Jejunum (tissue), 1 donor: Measurements from ENCODE around the genes RYR1 and ACTN4.

DNA sequence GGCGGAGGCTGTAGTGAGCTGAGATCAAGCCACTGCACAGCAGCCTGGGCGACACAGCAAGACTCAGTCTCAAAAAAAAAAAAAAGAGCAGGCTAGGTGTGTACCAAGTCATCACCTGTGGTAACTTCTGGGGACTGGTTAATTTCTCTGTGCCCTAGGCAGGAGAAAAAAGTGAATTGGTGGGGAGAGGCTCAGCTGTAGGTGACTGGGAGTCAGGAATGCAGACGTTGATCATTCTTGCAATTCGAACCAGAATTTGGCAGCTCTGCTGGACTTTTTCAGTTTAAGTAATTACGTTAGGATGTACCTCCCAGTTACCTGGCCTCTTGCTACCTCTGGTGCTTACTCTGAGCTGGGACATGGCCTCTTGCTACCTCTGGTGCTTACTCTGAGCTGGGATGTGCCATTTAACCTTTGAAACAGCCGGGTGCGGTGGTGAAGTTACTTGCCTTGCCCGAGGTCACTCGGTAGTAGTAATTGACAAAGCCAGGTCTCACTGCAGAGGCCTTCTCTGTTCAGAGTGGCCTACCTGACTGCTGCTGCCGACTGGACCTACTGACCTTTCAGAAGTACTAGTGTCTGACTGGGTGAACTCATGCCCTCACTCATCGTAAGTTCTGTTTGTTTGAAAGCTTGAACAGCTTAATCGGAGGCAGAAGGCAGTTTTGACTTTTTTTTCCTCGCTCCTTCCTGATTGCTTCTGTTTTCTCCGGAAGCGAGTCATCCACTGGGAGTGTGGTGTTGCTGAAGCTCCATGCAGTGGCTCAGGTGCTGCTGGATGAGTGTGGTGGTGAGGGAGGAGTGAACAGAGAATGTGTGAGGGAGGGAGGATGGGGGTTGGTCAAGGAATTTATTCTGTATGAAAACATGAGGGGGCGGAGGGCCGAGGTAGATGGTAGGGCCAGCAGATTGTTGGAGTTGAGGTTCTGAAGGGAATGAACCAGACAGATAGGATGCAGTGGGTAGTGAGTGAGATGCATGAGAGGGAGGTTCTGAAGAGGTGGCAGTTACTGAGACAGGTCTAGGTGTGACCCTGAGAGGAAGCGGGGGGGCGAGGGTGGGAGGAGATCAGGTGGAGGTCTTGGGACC is 2.6 kb downstream of the SPINT2 start:
- PRO-cap: bidirectional peak, plus-strand start at position 518 of the sequence, minus-strand start at position 359 of the sequence

DNA sequence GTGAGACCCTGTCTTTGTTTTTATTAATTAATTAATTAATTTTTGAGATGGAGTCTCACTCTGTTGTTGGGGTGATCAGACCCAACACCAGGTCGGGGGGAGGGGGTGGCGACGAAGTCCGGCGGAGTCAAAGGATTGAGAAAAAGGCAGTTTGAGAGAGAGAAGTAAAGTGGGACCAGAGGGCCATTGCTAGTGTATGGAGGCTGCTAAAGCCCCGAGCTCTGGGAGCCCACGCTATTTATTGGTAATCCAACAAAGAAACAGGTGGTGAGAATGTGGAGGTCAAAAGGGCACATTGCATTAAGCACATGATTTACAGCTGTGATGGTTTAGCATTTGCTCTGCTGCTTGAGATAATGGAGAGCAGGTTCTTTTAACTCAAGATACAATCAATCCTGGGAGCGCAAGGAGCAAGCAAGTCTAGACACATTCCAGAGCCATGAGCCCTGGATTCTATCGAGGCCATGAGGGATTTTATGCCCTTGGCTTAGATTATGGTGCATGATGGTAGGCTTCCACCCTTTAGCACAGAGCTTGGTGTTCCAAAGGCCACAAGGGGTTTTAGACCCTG is 3.3 kb downstream of the CATSPERG start:
- PRO-cap: no peak

DNA sequence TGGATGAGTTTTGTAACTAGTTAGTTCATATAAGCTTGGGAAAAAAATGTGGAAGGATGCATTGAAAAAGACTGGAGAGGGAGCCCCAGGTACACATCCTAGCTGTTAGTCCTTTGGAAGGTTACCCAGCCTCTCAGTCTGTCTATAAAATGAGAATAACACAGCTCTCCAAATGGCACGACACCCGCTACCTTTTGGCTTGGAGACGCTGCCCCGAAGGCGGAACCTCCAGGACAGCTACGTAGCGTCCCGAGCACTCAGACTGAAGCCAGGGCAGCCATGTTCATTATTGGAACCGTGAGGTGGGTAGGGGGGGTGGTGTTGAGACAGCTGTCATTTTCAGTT is 204 bp upstream of the PSMD8 start:
- PRO-cap: bidirectional peak, plus-strand start outside the sequence, minus-strand start at position 261 of the sequence

DNA sequence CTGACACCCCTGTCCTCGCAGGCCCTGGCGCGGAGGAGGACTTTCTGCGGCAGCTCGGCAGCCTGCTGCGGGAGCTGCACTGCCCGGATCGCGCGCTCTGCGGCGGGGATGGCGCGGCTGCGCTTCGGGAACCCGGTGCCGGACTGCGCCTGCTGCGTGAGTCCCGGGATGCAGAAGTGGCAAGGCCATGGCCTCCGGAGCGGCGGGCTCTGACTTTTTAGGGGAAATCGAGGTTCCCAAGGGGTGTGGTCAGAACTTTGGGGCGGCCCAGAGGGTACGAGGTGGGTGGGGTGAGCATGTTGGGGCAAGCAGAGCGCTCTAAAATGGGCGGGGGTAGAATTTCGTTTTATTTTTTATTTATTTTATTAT is 630 bp downstream of the FAM98C start:
- PRO-cap: unidirectional peak, minus-strand start at position 189 of the sequence

DNA sequence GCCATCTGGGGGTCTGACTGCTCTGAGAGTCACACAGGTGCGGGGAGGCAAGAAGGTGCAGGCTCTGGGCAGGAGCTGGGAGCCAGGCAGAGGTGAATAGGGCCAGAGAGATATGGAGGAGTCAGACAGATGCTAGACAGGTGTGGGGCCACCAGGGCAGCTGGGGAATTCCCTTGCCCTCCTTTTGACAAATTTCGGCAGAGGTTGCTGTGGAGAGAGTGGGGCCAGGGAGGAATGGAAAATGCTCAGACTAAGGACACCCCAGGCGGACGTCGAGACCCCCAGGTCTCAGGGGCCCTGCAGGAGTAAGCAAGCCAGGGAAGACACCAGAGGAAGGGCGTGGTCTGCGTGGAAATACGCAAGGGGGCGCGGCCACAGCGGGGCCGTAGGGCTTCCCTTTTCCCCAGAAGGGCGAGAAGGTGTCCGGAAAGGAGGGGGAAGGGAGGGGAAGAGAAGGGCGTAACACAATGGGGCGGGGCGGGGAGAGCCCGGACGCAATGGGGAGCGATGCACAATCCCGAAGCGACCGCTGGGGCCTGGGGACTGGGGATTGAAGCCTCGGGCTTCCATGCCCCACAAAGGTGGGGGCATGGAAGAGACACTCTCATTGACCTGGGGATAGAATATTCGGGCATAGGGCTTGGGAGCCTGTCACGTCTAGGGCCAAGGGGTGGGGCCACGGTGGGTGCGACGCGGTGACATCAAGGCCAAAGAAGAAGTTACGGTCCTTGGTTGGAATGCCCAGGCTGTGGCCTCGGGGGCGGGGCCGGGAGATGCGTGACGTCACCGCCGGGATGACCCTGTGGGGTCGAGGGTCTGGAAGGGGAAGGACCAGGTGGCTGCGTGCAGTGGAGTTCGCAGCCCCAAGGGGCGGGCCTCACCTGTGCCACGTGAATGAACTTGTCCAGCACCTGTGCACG is 8.2 kb downstream of the RASGRP4 start:
- PRO-cap: no peak

- PRO-cap: no peak
Measured at GRCh38 chr19:38433314-38433838, at the start of gene RYR1. Gene RYR1, plus strand, starts transcription at chr19:38433691.

DNA sequence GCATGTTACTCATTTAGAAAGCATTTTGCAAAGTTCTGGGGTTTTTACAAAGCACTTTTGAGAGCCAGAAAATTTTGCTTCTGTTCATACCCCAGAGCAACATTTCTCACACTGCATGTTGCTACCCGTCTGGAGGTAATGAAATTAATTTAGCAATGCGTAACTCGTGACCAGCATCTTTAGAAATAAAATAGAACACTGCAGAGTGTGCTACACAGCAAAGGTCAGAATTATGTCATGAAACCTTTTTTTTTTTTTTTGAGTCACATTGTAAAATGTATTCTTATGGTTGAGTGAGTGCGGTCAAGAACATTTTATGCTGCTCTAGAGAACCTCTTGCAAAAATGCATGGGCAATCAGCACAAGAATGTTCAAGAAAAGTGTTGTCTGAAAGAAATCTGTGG is 58.1 kb downstream of the MAP4K1 start:
- PRO-cap: no peak

DNA sequence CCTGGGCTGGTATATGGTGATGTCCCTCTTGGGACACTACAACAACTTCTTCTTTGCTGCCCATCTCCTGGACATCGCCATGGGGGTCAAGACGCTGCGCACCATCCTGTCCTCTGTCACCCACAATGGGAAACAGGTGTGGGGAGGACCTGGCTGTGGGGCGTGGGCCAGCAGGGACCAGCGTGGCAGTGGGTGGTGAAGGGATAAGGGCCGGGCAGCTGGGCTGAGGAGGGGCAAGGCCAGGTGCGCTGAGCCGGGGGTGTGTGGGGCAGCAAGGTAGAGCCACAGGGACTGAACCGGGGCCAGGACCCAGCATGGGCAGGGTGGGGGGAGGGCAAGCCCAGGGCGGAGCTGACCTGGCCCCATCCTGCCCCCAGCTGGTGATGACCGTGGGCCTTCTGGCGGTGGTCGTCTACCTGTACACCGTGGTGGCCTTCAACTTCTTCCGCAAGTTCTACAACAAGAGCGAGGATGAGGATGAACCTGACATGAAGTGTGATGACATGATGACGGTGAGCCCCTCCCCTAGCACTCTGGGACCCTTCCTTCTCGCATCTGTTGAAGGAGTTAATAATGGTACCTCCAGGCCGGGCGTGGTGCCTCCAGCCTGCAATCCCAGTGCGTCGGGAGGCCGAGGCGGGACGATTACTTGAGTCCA is 37.6 kb downstream of the MAP4K1 start:
- PRO-cap: no peak

GRCh38 chr19:38634536-38634980 is 12.9 kb upstream of the ACTN4 start:
- PRO-cap: no peak

DNA sequence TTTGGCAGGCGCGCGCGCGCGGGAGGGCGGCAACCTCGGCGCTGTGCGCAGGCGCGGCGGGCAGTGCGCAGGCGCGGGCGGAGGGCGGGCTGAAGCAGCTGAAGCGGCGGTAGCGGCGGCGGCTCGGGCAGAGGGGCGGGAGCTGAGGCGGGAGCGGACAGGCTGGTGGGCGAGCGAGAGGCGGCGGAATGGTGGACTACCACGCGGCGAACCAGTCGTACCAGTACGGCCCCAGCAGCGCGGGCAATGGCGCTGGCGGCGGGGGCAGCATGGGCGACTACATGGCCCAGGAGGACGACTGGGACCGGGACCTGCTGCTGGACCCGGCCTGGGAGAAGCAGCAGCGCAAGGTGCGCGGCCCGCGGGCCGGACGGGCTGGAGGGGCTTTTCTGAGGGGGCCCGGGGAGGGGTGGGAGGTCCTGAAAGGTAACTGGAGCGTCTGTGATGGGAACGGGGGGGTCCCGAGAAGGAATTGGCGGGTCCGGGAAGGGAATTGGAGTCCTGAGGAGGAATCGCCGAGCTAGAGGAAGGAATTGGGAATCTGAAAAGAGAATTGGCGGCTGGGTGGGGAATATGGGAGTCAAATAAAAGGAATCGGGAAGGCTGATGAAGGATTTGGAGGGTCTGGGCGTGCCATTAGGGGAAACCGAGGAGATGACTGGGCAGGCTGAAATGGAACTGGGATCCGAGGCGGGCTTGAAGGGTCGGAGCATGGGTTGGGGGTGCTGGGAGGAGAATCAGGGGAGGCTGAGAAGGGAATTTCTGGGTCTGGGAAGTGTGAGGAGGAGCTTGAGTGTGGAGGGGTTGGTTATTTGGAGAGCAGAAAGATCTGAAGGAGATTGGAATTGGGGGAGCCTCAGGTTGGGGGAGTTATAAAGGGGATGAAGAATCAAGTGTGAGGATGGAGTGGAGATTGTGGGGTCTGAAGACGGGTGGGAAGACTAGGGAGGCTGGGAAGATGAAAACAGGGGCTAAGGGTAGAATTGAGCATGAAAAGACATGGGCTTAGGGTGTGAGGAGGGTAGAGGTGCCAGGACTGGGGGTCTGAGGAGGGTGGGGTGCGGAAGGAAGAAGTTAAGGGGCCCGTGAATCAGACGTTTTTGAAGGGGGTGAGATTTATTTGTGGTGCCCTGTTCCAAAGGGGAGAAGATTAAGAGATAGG is at the start of gene ACTN4:
TSS of gene ACTN4 (plus strand) at position 92 of the 1,162 bp plus-strand sequence.
- PRO-cap: bidirectional peak, plus-strand start at position 130 of the sequence, minus-strand start outside the sequence

DNA sequence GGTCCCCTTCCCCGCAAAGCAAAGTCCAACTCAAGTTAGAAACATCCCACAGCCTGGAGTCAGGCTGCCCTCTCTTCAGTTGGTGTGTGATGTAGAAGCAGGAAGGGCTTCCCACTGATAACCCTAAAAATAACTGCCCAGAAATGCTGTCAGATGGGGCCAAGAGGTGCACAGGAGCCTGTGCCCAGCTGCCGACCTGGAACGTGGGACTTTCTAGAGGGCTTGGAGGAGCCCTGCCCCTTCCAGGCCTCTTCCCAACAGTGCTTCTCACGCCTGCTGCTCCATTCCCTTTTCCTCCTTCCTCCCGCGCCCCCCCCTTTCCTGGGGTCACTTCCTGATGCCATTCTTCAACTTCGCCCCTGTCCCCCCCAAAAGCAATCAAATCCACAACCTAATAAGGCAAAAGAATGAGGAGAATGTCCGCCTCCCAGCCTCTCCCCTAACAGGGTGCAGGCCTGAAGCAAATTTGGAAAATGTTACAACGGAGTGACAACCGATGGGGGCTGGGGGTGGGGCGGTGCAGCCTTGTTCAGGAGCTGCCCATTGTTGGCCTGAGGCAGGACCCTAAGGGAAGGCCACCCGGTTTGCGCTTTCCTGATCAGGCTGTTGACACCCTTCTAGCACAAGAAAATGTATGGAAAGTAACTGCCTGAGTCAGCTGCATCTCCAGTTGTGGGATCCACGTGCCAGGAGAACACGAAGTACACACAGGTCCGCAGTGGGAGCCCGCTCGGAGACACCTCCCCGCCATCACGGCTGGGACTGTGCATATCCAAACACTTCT is 18.6 kb downstream of the ACTN4 start:
- PRO-cap: bidirectional peak, plus-strand start at position 496 of the sequence, minus-strand start at position 215 of the sequence

- PRO-cap: no peak
Measured at GRCh38 chr19:38674721-38675454, 27.4 kb downstream of the ACTN4 start.

- PRO-cap: no peak
Measured at GRCh38 chr19:38706770-38707313, 37.4 kb downstream of the CAPN12 start.

- PRO-cap: unidirectional peak, plus-strand start at chr19:38736110; unidirectional peak, plus-strand start at chr19:38736227
Measured at GRCh38 chr19:38735798-38736475, 8.3 kb downstream of the CAPN12 start.

- PRO-cap: no peak
Measured at GRCh38 chr19:38752691-38753669, 8.7 kb upstream of the CAPN12 start.

DNA sequence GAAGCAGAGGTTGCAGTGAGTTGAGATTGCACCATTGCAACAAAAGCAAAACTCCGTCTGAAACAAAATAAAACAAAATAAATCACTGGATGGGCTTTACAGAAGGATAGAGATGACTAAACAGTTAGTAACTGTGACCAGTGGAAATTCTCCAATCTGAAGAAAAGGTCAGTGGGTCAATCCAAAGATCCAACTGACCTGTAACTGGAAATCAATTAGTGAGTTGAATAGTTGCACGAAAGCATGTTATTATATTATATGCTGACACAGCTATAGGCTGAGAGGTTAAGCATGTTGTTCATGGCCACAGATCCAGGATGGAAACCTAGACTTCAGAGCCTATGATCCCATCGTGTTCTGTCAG is 1.5 kb downstream of the ECH1 start:
- PRO-cap: no peak

GRCh38 chr19:38838251-38839245 is 7.0 kb upstream of the ECH1 start:
- PRO-cap: no peak

- PRO-cap: no peak
Measured at GRCh38 chr19:38848860-38849117, 997 bp downstream of the HNRNPL start.

DNA sequence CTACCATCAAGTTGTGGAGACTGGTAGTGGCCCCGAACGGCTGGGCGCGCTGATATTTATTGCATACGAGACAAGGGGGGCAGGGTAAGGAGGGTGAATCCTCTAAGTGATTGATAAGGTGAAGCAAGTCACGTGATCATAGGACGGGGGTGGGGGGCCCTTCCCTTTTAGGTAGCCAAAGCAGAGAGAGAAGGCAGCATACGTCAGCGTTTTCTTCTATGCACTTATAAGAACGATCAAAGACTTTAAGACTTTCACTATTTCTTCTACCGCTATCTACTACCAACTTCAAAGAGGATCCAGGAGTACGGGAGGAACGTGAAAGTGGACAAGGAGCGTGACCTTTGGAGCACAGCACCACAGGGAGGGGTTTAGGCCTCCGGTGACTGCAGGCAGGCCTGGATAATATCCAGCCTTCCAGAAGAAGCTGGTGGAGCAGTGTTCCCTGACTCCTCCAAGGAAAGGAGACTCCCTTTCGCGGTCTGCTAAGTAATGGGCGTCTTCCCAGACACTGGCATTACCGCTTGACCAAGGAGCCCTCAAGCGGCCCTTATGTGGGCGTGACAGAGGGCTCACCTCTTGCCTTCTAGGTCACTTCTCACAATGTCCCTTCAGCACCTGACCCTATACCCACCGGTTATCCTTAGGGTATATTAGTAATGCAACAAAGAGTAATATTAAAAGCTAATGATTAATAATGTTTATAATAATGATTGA is 10.0 kb upstream of the HNRNPL start:
- PRO-cap: unidirectional peak, plus-strand start at position 420 of the sequence

DNA sequence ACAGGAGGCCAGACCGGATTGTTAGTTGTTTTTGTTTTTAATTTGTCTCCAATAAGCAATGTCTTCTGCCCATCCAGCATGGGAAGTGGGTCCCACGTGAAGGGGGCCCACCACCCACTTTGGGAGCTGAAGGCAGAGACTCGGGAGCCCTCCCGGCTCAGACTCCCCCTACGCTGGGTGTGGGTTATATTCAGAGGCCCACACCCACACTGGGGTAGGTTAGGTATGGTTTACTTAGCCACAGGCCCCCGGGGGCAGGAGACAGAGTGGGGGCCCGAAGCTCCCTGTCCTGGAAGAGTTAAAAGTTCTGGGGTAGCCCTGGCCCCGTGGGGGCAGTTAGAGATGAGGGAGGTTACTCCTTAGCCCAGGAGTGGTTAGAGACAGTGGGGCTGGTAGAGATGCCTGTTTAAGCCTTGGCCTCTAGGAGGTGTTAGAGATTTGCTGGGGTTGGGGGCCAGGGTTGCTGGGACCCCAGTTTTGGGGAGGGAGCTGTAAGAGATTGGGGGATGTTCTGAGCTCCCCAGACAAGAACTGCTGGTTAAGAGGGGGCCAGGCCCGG is 546 bp upstream of the RINL start:
- PRO-cap: no peak